Endometrial microvascular endothelial cells (primary cell): Measurements from ENCODE around the gene NAMPT.

GRCh38 chr7:104985716-104986529 is 28.1 kb upstream of the KMT2E start:
- RAMPAGE, long total RNA, result no peak

GRCh38 chr7:105010208-105010785 is 3.7 kb upstream of the KMT2E start:
- RAMPAGE, long total RNA, result no peak

- RAMPAGE, long total RNA, result no peak
These were observed 379 bp downstream of the KMT2E start for GRCh38 chr7:105014476-105014692.

- RAMPAGE, long total RNA, result no peak
These were observed 28.8 kb downstream of the KMT2E start for GRCh38 chr7:105042909-105043146.

DNA sequence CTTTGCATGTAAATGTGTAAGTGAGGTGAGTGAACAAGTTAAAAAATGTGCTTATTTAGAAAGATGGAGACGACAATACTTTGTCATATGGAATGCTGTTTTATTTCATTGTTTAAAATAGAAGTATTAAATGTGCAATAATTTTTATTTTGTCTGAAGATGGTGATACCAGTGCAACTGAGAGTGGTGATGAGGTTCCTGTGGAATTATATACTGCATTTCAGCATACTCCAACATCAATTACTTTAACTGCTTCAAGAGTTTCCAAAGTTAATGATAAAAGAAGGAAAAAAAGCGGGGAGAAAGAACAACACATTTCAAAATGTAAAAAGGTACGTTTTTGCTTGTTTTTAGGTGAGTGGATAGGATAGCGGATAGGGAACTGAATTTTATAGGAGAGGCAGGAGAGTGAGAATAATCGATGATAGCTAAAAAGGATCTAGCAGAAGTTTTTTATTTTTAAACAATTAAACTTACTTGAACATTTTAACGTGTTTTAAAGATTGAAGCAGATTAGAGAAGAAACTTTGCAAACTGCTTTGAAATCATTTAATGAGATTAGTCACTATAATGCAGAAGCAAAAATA is 60.6 kb downstream of the KMT2E start:
- RAMPAGE, long total RNA, result no peak

DNA sequence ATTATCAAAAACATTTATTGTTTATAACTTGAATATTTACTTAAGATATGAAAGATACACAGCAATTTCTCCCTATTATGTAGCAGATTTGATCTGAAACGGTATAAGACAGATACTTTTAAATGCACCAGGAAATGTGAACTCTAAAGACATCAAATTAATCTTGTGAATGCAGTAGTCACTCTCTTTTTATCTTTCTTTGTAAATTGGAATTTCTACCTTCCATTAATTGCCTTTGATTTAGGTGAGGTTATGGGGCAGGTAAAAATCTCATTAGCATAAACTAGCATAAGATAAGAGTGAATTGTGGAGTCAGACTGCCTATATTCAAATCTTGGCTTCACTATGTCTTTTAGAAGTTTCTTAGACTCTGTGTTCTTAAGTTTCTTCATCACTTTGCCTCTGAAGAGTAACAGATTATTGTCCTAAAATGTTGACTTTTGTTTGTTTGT is 64.1 kb downstream of the KMT2E start:
- RAMPAGE, long total RNA, result no peak

- RAMPAGE, long total RNA, result no peak
These were observed 77.0 kb downstream of the KMT2E start for GRCh38 chr7:105090925-105091558.

DNA sequence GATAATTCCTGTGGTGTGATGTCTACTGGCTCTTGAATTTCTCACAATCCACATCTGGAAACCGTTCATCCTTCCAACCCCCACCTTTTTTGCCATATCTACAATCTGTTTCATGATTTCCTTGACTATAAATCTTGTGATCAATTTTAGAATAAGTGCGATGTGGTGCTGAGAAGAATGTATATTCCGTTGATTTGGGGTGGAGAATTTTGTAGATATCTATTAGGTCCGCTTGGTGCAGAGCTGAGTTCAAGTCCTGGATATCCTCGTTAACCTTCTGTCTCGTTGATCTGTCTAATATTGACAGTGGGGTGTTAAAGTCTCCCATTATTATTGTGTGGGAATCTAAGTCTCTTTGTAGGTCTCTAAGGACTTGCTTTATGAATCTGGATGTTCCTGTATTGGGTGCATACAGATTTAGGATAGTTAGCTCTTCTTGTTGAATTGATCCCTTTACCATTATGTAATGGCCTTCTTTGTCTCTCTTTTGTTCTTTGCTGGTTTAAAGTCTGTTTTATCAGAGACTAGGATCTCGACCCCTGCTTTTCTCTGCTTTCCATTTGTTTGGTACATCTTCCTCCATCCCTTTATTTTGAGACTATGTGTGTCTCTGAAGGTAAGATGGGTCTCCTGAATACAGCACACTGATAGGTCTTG is 28.9 kb downstream of the SRPK2 start:
- RAMPAGE, long total RNA, result no peak

- RAMPAGE, long total RNA, result no peak
These were observed 1.3 kb upstream of the EFCAB10 start for GRCh38 chr7:105582636-105582976.

DNA sequence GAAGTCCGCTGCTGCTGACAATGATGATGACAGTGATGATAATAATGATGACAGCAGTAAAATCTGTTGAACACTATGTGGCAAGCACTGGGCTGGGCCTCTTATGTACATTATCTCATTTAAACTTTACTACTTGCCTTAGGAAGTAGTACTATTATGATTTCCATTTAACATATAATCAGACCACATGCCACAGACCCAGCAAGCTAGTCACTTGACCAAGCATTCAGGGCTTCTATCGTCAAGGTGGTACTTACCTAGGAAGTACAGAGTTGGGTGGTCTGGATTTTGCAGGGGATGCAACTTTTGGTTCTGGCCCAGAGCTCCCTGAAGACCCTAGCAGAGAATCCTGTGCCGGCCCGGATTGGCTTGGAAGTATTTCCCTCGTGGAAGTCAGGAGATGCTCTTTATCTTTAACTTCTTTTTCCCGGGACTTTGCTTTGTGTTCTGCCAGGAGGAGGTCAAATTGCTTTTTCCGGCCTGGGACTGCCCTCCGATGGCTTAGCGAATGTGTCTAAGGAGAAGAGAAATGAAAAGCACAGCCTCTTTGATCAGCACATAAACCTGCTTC is 56.9 kb upstream of the EFCAB10 start:
- RAMPAGE, long total RNA, result no peak

DNA sequence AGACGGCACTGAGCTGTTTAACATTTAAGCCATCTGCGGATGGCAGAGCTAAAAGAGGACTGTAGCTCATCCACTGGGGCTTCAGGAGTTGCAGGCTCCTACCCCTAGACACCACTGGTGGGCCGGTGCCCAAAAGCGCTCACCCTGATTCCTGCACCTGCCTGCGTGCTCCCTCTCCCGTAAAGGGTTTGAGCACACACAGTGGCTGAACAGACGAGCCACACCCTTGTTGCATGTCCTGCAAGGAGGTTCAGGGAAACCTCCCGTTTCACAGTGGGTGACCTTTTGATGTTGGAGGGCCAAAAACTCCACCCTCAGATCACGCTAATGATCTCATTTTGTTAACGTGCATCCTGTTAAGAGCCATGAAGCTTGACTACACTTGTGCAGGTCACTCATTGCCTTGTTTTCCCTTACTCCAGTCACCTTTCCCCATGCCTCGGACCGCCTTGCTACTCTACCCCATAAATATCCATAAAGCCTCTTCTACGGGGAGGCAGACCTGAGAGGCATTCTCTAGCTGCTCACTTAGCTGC is 37.8 kb downstream of the SYPL1 start:
- RAMPAGE, long total RNA, result no peak

DNA sequence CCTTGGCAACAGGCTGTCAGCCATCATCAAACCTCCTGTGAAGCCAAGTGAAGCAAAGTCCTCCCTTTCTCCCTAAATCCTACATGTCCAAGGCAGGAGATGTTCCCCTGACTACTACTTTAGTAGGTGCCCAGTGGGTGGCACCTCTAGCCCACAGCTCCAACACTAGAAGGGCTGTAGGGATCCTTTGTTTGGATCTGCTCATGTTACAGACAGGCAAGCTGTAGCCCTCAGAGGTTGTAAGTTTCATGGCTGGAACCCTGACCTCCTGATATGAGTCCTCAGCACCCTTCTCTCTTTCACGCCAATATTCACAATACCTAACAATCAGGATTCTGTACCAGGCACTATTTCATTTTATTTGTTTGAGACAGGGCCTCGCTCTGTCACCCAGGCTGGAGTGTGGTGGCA is 66.6 kb upstream of the SYPL1 start:
- RAMPAGE, long total RNA, result no peak

DNA sequence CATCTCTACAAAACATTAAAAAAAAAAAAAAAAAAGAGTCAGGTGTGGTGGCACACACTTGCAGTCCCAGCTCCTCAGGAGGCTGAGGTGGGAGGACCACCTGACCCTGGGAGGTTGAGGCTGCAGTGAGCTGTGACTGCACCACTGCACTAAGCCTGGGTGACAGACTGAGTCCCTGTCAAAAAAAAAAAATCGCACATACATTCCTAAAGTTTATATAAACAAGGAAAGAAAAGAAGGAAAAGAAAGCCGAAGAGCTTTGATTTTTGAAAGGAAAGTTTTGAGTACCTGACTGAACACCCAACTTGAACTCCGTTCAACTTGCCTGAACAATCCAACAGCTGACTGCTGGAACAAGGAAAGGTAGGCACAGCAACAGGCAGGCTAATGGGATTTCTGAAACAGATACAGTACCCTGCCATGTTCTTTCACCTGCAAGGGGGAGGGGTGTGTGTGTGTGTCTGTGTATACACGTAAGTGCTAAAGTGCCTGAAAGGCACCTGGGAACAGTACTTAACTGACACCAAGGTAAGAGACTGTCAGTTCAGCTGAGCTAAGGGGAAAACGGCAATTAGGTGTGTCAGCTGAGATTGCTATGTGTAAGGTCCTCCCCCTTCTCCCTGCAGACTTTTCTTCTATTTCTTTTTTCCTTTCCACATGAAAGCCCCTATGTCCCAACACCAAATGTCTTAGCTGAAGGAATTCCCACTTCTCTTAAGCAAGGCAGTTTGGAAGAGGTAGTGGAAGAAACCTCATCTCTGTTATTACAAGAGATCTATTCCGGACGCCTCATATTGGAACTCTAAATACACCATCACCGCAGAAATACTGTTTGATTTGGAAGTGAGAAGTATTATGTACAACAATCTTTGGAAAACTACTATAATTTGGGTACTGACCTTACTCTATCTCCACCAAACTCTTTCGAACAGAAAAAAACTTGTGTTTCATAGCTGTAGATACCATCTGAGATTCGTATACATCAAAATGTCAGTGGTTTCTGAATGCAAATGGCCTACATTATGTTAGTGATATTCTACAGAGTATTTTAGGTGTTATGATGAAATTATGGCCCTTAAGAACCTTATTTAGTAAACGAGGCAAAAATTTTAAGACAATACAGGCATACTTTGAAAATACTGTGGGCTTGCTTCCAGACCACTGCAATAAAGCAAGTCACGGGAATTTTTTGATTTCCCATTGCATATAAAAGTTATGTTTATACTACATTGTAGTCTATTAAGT is 26.9 kb downstream of the NAMPT start:
- RAMPAGE, long total RNA, result no peak

DNA sequence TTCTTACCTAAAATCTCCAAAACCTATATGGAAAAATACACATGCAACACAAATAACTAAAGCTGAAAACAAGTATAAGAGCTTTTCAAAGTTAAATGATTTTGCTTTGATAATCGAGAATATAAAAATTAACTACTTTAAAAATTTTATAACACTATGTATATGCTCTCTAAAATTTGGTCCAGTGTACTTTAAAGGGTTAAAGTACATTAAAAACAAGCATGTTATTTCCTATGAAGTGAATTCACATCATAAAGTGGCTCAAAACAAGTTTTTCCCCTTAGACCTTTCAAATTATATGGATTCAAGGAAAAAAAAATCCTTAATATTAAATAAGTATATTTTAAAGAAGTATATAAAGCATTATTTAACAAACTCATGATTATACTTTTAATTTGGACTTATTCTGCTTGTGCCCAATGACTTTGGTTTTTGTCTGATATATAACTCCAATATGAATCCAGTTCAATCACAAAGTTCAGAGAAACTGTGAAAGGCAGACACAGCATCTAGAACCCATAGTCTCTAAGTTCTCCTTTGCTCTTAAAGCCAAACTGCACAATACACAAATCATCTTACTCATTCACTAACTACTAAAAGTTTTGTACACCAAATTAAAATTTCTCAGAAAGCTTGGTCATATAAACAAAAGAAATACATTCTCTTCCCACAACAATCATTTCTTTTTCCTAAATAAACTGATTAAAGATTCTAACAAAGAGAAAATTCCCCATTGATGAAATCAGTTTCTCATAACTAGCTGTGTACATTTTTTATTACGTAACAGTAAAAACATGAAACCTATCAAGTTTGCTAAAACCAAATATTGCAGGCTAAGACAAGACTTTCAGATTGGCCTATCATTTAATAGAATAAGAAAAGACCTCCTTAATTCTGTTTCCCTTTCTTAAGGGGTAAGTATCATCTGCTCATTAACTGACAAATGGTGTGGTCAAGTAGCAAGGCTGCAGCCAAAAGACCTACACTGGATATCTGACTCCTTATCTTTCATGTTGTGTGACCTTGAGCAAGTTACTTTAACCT is 22.8 kb downstream of the NAMPT start:
- RAMPAGE, long total RNA, result no peak

GRCh38 chr7:106270257-106271221 is 14.2 kb downstream of the NAMPT start:
- RAMPAGE, long total RNA, result no peak

- RAMPAGE, long total RNA, result no peak
These were observed 801 bp downstream of the NAMPT start for GRCh38 chr7:106283626-106284738.

- RAMPAGE, long total RNA, result start-site peak on the minus strand at chr7:106284922-106285013, 416 and 356 reads in 2 replicates
These were observed at the start of gene NAMPT for GRCh38 chr7:106284739-106285340. TSS of gene NAMPT (minus strand) at chr7:106284983.

GRCh38 chr7:106345248-106346324 is 60.8 kb upstream of the NAMPT start:
- RAMPAGE, long total RNA, result no peak

GRCh38 chr7:106414126-106414592 is 129.4 kb upstream of the NAMPT start:
- RAMPAGE, long total RNA, result no peak

GRCh38 chr7:106448764-106449686 is 164.2 kb upstream of the NAMPT start:
- RAMPAGE, long total RNA, result no peak